ENCODE measurements around the gene HTR3B.

DNA sequence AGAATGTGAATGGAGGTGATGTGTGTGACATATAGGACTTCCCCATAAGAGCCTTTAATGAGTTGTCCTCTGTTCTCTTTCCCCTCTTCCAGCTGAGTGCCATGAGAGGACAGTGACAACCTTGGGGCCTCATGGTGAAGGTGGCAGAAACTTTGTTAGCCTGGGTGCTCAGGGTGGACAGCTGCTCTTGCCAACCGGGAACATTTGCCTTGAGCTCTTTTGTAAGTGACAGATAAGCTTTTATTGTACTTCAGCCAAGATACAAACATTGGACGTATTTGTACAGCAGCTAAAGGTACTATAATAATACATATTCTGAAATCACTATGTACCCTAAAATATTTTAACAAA lies 33.0 kb upstream of the PLET1 start:
- PRO-cap: no peak

DNA sequence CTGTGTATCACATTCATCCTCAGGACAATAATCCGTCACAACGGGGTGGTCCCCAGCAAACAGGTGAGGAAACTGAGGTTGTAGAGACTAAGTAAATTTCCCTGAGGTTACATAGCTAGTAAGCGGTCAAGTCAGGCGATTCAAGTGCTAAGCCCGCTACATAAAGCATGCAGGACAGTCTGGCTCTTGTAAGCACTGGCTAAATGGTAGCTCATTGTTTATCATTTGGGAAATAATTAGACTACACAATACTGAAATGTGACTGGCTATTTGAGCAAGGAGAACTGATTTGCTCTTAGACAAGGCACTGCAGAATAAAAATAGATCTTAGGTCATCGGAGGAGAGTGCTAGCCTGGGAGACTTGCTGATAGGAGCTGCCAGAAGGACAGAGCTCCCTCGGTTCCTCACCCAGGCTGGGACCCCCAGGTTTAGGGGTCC lies 184.5 kb upstream of the NCAM1 start:
- PRO-cap: no peak

DNA sequence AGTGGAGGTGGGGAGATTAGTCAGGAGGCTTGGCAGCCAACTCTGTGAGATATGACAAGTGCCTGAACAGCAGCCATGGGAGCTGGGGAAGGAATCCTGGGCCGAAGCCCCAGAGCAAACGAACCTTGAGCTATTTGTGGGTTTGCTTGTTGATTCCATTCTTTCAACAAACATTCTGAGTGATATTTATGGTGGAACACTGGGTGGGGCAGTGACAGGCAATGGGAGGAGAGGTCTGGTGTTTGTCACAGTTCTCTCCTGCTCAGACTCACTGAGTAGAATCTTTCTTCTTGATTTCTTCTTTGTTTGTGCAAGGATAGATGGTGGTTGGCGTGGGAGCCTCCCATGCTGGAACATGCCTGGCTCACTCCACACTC lies 11.0 kb upstream of the NCAM1 start:
- PRO-cap: no peak

DNA sequence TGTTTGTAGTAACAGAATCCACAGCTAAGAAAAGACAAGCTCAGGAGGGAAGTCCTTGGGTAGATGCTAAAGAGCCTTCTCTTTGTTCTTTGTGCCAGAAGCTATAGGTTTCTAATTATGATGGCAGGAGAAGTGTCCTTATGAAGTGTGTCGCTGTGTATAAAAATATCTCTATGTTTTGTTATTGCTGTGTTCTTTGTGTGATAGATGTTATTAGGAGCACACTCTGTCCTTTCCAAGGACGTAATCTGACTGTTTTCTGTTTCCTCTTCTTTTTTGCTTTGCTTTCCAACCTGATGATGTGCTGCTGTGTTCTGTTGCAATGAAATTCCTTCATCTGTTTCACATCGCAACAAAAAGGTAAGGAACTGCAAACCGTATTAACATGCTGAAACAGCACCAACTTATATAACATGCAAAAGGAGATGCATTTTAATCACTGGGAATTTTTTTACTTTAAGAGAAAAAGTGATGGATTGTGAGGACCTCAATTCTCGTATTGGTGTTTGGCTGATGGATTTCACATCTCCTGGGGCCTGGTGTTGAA lies 171.9 kb downstream of the NCAM1 start:
- PRO-cap: no peak

DNA sequence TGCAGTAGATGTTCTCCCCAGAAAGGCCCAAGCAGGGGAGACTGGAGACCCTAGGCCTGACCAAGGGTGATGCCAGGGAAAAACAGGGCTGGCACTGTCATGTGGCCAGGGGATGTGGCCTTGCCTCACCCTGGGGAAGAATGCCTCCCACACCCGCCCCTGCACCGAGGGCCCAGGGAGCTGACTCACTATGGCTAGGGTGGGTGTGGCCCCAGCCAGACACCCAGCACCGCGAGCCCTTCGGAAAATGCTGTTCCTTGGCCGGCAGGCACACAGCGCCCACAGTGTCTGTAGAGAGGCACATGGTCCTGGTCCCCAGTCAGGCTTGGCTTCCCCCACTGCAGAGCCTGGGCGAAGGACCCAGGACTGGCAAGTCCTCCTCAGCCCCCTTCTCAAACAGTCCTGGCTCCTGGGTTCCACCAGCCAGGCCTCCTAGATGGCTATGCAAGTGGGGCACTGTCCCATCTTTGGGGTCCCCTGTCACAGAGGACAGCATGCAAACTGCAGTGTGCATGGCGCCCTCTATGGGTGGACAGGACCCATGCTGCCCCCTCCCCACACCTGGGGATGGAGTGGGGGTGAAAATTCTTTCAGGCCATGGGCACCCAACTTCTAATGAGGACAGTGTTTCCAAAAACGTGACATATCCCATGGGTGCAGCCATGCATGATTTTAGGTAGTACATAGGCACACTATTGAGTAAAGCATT lies 15.3 kb downstream of the TMPRSS5 start:
- PRO-cap: no peak

DNA sequence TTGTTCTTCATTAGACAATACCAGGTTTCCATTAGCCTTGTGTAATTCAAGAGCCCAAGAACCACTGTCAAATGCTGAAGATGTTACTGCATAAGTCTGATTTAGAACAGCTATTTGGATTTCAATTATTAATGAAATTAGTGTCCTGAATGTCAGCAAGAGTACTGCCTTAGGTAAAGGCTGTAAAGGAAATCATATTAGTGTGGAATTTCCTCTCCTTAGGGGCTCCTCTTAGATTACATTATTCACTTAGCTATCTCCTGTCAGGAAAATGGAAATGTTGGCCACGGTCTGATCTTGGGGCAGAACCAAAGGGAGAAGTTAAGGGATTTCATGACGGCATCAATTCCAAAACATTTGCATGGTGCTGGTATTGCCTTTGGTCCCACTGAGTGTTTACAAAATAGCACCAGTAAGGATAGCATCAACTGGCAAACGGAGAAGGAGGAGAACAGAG lies at the start of gene HTR3B:
HTR3B (plus strand) TSS at position 406 of the 457 bp plus-strand sequence.
- PRO-cap: no peak

DNA sequence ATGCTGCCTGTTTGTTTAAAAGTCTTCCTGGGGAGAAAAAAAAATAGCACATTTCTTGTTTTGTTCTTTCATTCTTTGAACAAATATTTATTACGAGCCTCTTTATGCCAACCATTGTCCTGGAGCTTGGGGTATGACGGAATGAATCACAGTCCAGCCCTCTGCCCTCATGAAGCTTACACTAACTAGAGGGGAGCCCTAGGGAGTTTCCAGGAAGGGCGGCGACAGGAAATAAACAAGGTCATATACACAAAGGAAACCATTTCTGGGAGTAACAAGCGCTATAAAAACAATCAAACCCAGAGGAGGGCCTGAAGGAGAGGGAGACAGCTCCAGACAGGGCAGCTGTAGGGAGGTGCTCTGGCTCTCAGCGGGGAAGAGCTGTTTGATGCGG lies 15.5 kb upstream of the ZBTB16 start:
- PRO-cap: no peak

DNA sequence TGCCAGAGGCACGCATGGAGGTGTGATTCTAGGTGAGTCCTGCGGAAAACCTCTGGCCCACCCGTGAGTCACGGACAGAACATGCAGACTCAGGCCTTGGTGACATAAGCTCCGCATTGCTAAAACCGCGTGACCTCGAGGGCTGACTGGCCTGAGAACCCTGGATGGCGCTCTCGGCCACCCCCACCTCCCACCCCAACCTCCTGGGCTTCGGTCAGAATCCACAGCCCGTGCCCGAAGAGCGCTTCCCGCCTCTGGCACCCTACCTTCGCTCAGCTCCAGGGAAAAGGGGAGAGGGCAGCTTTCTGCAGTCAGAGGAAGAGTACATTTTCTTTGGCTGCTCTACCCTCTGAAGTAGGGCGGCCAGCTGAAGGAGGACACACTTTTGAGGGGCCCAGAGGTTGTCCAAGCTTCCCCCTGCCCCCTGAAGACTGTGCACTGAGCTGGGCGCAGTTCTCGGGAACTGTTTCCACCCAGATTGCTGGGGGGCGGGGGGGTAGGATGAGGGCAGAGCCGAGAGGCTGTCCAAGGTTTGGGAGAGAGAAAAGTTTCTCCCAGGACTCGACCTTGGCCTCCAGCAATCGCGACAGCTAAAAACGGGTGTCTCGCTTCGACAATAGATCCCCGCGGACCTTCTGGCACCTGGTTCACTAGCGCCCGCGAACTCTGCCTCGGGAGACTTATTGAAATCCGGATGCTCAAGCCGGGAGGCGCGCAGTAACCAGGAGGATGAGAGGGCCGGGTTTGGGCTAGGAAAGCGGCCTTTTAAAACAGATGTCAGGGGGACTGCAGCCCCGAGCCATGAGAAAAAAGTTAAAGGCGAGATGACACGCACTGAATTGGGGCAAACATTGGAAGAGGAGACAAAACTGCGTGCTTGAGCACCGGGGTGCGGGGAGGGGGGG lies 929 bp upstream of the ZBTB16 start:
- PRO-cap: no peak

DNA sequence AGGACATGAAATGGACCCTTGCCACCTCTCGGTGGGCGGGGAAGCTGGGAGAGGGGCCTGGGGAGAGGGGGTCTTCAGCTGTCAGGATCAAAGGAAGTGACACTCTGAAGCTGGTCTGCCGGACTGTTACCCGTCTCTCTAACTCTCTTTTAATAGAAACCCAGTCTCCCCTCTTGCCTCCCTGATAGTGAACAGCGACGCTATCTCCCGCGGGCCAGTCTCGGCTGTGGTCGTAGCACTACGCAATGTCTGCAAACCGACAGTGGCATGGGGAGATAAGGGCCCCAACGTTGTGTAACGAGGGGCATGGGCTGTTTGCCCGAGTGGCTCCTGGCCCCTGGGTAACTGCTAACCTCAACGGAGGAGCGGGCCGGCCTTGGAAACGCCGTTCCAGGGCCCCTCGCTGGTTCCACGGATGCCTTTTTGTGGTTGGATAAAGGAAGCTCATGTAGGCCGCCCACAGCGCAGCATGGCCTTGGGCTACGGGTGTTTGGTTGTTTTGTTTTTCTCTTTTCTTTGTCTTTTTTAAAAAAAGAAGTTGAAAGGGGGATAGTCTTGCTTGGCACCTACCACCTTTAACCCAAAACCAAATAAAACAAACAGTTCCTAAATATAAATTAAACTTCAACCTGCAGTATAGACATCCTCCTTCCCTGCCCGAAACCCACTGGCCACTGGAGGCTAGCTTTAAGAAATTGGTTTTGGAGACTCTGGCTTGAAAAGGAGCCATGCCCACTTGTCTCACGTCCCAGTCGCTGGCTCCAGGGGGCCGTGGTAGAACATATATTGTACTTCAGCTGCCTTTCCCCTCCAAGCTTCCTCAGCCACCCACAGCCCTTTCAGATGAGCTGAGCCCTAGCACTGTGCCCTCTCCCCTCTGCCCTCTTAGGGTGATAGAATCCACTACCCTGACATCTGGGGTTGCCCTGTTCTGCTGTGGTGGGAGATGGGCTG lies 23.5 kb downstream of the ZBTB16 start:
- PRO-cap: no peak

- PRO-cap: no peak
Measured at GRCh38 chr11:114111386-114112245, 52.1 kb downstream of the ZBTB16 start.

- PRO-cap: no peak
Measured at GRCh38 chr11:114167773-114168623, 108.5 kb downstream of the ZBTB16 start.

DNA sequence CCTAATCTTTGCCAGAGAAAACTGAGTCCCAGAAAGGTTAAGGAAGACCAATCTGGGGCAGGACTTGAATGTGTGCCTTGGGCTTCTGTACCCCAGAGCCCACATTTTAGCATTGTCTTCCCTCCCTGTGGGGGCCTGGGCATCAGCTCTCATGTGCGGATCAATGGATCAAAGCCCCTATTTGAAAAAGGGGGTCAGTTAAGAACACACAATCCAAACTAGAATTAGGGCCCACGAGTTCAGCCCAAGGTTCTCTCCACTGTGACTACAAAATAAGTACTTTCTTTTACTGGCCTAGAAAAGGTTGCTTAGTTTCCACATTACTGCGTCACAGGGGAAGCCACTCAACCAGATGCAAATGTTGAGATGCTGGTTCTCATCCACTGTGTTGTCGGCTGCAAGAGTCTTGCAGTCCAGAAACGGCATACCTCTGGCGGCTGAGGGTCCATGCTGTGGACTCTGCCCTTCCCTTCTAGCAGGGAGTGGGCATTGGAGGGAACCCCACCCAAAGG lies 99.3 kb upstream of the NNMT start:
- PRO-cap: no peak

DNA sequence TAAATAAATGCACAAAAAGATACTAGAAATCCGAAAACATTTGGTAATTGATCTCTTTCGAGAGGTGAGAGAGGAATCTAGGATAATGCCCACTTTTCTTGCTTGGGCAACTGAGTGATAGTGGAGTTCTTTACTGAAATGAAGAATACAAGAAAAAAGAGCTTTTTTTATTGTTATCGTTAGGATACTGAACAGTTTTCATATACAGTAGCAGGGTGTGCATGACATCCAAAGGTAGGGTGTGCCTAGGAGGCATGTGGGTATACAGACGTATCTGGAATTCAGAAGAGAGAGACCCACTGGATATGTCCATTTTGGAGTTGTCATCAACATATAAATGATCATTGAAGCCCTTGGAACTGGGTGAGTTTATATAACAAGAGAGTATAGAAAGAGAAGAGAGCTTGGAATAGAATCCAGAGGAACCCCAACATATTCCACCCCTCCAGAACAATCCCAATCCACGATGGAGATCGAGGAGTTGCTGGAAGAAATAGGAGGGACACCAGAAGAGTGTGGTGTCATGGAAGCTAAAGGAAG lies 71.9 kb upstream of the NNMT start:
- PRO-cap: no peak

- PRO-cap: no peak
Measured at GRCh38 chr11:114225777-114226447, 70.3 kb upstream of the NNMT start.

DNA sequence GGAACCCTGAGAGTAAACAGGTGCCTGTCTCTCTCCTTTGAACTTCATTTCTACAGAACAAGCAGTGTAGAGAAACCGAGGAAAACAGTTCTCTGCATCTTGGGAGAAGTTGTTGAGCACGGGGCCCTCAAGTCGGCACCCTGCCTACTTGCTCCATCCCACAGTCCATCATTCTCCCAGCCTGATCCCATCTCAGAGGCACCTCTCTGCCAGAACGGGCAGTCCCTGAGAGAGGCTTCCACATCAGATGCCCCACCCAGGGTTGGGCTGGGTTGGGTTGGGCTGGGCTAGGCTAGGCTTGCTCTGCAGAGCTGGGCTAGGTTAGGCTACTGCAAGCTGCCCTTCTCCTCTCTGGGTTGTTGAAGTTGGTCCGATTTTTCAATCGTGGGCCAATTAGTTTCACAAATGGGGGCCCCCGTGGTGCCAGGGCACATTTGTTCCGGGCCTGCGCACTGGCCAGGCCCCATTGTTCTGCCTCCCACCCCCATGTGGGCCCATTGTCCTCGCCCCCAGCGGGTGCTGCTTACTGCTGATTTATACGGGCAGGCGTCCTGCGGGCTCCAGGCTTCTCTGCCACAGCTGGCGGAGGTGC lies 63.8 kb upstream of the NNMT start:
- PRO-cap: no peak

- PRO-cap: no peak
Measured at GRCh38 chr11:114298663-114299185, 2.5 kb downstream of the NNMT start.

DNA sequence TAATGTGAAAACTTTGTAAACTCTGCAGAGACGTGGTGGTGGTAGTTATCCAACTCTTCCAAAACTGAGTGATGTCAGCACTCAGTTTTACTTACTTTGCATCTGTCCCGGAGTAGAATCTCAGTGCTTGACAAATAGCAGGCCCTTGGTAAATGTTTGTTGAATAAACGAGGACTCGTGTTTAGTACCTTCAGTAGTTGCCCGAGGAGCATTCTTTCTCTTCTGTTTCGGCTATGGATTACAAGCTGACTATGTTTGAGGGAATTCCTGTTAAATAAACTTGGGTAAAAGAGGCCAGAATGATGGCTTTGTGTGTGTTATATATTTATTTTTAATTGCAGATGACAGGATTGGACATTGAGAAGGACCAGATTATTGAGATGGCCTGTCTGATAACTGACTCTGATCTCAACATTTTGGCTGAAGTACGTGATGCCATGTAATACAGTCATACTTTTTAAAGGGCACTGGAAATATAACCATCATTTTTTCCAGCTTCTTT lies 1.1 kb downstream of the REXO2 start:
- PRO-cap: no peak

DNA sequence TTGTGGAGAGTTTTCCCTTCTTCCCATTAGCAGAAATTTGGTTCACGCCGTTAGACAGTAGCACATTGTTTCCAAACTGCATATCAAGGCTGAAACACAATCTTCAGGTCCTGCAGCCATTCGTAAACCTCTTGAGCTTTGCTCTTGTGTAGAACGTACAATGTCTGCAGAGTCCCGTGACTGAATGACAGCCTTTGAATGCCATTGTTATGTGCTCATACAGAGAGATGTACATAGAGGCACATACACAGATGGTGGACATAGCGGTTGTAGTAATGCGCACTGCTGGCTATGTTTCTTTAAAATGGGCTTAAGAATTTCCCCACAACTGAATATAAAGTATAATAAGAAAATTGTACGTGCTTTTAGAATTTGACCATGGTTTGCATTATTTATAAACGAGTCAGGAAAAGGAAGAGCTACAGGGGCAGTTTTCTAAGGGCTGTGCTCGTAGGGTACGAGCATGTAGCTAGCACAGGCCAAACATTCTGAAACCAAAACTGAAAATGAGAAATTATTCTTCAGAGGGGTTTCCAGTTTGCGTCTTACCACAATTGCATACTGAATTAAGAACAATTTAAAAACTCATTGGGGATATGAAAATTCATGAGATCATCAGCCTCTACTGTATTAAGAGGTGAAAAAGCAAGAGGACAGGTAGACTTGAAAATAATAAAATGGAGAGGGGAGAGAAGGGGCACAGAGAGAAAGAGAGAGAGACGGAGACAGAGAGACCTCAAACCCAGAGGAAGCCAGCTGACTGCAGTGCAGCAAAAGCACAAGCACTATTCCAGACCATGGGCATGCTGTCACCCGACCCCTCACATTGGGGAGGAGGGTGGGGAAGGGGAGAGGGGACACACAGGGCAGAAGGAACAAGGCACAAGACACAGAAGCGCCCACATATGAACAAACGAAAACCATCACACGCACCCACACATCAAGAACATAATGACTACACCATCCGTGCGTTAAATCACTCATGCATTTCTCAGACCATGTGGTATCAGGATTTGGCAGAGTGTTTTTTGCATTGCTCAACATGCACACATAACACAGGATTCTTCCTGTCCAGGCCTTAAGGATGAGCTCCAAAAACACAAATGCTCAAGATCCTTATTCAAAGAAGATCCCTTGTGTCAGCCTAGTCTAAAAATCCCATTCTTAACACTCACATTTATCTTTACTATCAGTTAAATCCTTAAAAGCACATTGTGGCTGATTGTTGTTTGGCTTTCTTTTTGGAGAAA lies 309.8 kb downstream of the CADM1 start:
- PRO-cap: bidirectional peak, plus-strand start at position 1,046 of the sequence, minus-strand start at position 953 of the sequence

GRCh38 chr11:116276333-116277025 lies 496.3 kb downstream of the BUD13 start:
- PRO-cap: no peak

DNA sequence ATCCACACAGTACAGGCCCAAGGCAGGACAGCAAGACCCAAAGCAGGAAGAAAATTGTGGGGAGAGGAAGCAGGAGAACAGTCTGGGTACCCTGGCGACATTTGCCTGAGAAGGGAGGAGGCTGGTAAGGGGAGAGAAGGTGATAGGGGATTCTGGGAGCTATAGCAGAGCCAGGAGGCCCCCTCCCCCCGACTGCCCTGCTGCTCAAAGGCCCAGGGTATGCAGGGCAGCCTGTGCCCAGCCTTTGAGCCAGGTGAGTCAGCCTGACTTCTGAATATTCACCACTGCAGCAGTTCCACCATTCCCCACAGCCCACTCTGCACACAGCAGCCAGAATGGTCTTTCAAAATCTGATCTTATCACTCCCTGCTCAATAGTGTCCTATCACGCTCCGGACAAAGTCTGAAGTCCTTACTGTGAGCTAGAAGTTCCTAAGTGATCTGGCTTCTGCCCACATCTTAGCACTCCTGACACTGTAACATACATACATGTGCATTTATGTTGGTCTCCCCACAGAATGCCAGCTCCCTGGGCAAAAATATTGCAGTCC lies 111.8 kb downstream of the BUD13 start:
- PRO-cap: no peak

All from SEM (cell line).